ENCODE measurements around the genes VOPP1, SEPTIN14, ZNF735 and ZNF679.

GRCh38 chr7:51350188-51350601 lies 33.6 kb upstream of the COBL start:
- PRO-cap, result no peak

DNA sequence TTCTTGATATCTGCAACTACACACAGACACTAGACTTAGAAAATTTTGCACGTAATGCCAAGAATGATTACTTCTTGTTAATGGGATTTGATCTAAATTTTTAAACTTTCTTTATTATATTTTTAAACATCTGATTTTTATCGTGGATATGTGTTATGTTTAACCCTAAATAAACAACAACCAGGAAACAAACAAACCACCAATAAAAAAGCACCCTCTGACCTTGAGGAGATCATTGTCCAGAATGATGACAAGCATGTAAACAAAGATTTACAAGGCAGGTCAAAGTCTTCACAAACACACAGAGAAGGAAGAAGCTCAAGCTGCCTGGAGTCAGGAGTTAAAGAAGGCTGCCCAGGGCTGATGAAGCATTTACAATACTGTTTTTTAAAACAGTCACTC lies 31.1 kb upstream of the EGFR start:
- PRO-cap, result no peak

DNA sequence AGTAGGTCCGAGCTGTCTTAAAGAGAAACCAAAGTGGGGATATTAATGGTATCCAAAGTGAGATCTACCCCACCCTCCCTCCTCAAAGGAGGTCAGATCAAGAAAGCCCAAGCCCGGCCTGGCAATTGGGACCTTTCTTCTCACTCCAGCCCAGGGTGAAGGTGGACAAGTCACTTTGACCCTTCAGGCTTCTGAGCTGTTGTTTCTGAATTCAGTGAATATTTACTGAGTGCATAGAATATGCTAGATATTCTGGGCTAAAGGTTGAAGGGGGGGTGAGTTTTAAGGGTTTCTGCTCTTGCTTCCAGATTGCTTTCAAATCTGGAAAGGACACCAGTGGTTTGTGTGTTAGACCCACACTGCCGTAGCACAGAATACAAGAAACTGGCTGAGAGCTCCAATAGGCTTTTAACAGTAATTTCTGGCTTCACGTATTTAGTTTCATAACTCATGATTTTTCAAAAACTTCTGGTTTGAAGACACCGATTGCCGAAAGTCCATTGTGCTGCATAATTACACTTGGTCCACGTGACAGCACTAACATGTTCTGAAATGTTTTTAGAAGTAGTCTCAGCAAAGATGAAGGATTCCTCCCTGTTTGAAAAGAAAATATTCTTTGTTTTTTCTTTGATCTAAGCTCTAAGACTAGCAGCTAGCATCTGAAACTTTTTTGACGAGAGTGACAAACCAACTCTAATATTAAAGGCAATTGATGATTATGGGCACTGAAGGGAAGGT lies 3.7 kb downstream of the EGFR start:
- PRO-cap, result no peak

DNA sequence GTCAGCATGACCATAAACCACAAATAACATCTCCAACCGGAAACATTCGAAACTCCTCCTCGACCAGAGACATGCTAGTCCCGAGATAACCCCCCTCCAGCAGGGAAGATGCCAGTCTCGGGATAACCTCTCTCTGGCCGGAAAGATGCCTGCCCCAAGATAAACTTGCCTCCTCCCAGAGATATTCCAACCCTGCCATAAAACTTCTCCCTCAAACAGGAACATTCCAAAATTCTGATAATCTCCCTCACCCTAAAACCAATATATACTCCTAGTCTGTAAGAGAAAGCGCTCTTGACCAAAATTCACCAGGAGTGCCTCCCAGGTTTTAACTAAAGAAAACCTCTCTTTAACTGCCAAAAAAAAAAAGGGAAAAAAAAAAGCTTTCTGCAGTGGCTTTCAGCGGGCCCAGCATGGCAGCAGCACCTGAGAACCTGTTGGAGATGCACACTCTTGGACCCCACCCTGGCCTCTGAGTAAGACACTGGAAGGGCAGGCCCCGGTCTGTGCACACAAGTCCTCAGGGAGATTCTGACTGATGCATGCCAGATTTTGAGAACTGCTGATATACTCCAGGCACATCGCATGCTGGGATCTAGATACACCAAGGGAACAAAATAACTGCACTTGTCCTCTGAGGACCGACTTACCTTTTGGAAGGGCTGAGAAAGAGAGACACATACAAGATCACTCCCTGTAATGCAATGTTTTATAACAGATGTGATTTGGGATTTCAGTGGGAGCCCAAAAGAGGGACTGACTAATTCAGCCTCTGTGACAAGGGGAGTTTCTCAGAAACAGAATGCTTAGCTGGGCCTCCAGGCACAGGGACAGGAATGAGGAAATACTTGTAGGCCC lies 7.9 kb downstream of the EGFR start:
- PRO-cap, result no peak

DNA sequence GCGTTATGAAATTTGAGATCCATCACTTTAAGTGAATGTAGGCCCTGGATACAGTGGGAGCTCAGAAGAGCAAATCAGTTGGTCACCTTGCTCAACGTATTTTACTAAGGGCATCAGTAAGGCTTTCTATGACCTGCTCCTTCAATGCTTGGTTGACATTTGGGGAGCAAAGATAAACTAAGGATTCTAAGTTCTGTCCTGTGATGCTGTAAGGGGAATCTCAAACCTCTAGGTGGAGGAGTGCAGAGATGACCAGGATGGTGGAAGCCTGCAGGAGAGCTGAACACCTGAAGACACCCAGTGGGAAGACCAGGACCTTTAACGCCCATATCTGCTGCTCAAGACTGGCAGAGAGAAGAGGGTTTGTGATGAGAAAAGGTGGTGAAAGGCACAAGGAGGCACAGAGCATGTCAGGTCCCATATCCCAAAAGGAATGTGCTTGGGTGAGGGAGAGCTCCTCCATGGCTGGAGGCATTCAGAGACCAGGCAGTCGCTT lies 20.4 kb downstream of the EGFR start:
- PRO-cap, result no peak

- PRO-cap, result no peak
These were observed 42.2 kb downstream of the EGFR start for GRCh38 chr7:55060964-55061447.

DNA sequence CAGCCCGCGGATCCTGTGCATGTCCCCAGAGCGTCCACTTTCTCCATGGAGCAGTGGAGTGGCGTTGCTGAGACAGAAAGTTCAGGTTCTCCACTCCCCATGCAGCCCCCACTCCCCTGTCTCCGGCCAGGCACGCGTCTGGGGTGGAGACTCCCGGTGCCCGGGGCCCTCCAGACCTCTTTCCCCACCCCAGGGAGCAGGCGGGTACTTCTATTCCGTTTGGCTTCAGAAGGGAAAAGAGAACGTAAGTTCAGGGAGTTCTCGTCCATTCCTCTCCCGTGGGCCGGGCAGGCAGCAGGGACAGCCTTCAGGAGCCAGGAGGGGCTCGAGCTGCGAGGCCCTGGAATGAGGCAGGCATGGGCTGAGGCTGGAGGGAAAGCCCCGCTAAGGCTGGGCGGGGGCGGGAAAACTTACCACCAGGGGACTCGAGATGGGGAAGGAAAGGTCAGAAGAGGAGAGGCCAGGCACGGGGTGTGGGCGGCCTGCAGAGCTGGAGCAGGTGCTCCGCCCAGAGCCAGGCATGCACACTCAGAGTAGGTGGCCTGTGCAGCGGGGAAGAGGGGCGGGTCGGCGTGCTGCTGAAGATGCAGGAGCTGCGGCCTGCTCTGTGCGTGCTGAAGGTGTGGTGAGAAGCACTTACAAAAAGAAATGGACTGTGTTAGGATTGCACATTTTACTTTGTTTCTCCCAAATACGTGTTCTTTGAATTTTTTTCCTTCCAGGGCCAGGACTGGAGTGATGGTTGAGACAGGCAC lies 60.1 kb downstream of the EGFR start:
- PRO-cap, result no peak

DNA sequence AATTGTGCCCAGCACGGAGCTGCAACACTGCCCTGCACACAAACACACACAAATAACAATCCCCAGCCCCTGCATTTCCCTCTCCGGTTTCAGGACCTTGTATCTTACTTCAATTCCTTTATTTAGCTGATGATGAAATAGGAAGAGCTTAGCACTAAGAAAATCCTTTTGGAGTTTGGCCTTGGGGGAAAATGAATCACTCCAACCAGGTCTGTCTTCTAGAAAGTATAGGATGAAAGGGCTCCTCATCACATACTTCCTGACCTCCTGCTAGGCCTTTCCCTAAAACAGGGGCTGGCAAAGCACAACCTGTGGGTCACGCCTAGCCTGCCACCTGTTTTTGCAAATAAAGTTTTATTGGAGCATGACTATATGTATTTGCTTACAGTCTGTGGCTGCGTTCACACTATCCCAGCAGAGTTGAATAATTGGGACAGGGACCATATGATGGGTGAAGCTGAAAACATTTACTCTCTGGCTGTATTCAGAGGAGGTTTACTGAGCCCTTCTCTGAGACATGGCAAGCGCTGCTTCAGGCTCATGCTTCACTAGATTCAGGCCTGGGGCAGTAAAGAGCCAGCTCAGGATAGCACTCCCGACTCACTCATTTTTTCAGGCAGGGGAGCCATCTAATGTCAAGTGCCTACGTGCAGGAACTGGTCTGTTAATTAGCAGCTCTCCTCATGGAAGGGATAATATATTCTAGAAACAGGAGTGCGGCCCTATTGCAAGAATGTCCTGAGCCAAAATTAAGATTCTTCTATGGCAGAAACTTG lies 111.0 kb downstream of the EGFR start:
- PRO-cap, result no peak

DNA sequence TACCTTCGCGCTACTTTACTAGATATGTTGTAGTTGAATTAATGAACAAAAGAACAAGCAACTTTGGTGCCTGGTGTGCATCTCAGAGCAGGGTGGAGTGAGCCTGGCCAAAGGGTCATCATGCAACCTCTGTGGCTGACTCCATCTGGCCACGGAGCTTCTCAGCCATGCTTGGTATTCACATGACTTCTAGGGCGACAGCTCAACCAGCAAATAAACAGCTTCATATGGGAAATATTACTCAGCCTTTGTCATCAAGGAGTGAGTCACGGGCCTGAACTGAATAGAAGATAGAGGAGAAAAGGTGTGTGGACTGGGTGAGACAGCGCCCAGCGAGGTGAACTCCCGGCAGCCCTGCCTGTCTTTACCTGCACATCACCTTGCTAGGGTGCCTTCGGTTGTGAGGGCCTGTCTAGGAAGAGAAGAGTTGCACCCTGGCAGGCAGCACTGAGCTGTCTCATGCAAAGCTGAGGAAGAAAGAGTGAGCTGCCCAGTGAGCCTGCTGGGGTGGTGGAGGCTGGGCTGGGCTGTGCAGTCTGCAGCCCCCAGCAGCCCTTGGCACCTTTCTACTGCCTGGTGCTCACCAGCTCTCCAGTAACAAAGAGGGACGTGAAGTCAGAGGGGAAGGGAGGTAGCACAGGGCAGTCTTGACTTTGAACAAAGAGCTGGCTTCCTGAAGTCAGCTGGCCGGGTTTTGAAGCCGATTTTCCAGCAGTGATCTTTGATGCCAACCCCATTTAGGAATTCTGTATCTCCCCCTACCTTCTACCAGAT lies 114.2 kb downstream of the EGFR start:
- PRO-cap, result bidirectional peak, plus-strand start at position 297 of the sequence, minus-strand start at position 147 of the sequence

- PRO-cap, result no peak
These were observed 126.0 kb downstream of the EGFR start for GRCh38 chr7:55144708-55145418.

GRCh38 chr7:55572248-55573275 lies at the start of gene VOPP1:
Gene VOPP1 (minus strand): TSS chr7:55572502.
- PRO-cap, result bidirectional peak, plus-strand start at chr7:55572601, minus-strand start at chr7:55572550

DNA sequence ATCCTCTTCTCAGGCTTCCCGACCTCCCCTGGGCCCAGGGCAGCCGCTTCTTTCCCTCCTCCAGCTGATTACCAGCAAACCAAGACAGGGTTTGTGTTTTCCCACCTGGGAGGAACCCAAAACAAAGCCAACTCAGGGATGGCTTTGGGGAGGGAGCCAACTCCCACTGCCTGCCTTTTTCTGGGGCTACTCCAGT lies 116.4 kb upstream of the VOPP1 start:
- PRO-cap, result unidirectional peak, minus-strand start at position 70 of the sequence

DNA sequence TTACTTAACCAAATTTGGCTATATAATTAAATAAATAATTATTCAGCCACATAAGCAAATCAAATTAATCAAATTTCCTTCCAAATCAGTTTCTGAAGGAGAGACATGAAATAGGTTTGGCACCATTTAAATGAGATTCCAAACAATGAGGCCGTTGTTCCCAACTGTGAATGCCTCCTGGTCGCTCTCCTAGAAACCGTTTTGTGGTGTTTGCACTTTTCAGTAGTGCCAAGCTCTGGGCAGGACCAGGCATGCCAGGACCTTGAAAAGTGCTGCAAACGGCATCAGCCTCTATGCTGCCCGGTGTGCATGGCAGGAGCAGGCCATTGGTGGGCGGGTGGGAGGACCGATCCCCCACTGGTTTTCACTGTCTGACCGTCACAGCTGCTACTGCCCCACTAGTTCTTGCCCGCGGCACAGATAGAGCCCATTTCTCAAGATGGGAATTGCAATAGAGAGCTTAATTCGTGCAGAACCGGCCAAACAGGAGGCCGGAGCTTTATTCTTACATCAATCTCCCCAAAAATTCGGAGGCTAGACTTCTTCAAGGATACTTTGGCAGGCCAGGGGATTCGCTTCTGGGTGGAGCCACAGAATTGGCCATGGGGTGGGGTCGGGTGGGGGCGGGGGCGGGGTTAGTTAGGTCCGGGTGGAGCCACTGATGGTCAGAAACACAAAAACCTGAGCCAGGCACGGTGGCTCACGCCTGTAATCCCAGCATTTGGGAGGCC lies 87.8 kb downstream of the SEPTIN14 start:
- PRO-cap, result no peak

GRCh38 chr7:55862695-55862934 lies at the start of gene SEPTIN14:
Gene SEPTIN14 (minus strand): TSS chr7:55862752.
- PRO-cap, result no peak

GRCh38 chr7:56091474-56092216 lies 1.1 kb downstream of the PHKG1 start:
- PRO-cap, result no peak

- PRO-cap, result no peak
These were observed 140.0 kb upstream of the NUPR2 start for GRCh38 chr7:56256178-56256621.

DNA sequence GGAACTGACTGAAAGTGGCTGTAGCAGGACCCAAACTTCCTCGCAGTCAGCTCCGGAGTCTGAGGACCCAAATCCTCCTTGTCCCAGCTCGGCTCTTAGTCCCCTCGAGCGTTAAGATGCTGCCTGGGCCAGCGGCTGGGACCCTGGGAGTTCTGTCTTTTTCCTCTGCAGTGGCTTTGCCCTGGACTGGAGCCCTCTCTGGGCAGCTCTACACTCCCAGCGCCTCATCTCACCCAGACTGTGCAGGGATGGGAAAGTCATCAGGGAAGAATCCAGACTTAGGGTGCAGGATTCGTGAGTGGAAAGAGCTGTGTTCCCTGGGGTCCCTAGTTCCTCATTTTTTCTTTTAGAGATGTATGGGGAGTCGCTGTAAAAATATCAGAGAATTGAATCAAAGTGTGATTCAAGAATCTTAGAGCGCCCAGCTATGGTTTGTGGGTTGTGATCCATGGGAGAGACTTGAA lies 428 bp downstream of the ZNF716 start:
- PRO-cap, result no peak

GRCh38 chr7:64206993-64207361 lies at the start of gene ZNF735:
Gene ZNF735 (plus strand): TSS chr7:64207203.
- PRO-cap, result no peak

GRCh38 chr7:64228176-64228539 lies at the start of gene ZNF679:
Gene ZNF679 (plus strand): TSS chr7:64228474.
- PRO-cap, result no peak

DNA sequence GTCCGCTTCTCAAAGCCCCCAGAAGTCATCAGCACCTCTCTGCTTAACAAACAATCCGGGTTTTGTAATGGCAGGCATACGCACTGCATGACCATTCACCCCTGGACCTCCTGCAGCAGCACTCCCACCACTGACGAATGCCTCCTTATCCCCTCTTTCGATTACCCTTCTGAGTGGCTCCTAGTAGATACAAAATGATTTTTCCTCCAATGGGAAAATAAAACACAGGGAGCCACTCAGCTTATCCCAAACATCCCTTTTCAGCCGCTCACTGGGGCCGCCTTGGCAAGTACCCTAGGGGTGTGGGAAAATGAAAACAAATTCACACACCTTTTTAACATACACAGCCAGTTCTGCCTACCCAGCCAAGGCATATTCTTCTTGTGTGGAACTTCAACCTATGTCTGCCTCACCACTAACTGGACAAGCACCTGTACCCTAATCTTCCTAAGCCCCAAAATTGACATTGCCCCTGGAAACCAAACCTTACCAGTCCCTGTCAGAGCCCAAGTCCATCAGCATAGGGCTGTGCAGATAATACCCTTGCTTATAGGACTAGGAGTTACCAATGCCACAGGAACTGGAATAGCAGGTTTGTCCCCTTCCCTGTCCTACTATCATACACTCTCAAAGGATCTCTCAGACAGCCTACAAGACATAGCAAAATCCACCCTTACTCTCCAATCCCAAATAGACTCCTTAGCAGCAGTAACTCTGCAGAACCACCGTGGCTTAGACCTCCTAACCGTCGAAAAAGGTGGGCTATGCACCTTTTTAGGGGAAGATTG lies 19.6 kb downstream of the ZNF107 start:
- PRO-cap, result no peak